GM12878 (cell line): ENCODE results near the gene HTR3A.

DNA sequence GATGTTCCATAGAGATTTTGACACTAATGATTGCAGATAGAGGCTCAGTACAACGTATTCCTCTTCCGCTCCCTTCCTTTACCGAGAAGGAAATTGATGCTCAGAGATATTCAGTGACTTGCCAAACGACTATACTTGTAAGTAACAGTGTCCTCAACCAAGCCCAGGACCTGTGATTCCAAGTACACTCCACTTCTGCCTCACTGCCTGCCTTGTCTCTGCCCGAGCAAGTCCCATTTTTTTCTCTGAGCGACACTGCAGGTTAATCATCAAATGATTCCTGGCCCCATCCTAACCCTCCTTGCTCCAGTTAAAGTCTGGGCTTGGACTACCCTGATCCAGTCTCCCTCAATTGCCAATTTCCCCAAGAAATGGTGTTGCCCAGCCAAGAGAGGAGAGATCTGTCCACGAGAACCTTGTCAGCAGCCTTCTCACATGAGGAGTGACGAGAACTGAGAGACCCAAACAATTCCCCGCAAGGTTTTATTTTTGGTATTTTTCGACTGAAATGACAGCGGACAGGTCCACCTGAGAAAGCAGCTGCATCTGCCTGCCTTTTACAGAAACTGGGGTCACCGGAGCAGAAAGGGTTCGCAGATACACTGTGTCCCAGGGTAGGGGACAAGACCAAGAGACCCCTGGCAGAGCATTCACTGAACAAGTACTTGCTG is 11.6 kb downstream of the POU2AF1 start:
- RAMPAGE, long total RNA: no peak
- RRBS, 2 experiments: no CpG with 5 or more reads among the region's 13 CpGs
CAGE:
- cytosol, long polyA minus RNA: no peak
- cytosol, long polyA plus RNA: no peak
- long polyA plus RNA: no peak
- nucleolus, long total RNA: start-site peak on the plus strand centred at position 605 of the sequence, 50 bp wide, 7 reads
- nucleus, long polyA plus RNA: no peak
- nucleus, long total RNA: no peak

GRCh38 chr11:111416181-111416891 is 37.3 kb upstream of the POU2AF1 start:
- RAMPAGE, long total RNA: no peak
- RRBS, 2 experiments: no CpG with 5 or more reads among the region's 14 CpGs
CAGE:
- cytosol, long polyA minus RNA: no peak
- cytosol, long polyA plus RNA: no peak
- long polyA plus RNA: no peak
- nucleolus, long total RNA: start-site peak on the plus strand at chr11:111416485-111416506, 7 reads
- nucleus, long polyA plus RNA: no peak
- nucleus, long total RNA: no peak

DNA sequence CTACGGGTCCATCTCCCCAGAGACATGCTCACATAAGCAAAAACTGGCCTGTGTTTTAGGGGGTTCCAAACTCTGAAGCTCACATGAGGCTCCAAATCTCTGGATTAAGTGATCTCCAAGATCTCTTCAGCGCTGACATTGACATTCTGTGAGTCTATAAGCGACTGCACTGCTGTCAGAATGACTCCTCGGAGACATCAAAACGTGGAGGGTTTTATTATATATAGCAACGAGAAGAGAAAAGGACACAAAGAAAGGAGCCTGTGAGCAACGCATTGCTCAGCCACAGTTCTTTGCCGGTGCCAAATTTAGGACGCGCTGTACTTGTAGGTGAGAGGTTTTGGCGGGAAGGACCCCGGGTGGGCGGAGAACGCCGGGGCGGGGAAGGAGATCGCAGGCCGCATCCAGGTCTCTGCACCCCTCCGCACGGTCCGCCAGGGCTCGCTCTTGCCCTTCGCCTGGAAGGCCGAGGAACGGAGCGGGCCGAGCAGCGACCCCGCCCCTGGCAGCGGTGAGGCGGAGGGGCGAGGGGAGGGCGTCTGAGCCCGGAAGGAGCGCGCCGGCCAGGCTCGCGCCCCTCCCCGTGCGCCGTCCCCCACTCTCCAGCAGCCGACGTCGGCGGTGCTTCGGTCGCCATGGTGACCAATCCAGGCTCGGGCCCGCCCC is 413 bp upstream of the SIK2 start:
- RAMPAGE, long total RNA: no peak
- RRBS, 2 experiments: 3% methylated on average over 5 of the region's 50 CpGs; no CpG with 5 or more reads in 1 of the 2 experiments
CAGE:
- cytosol, long polyA minus RNA: no peak
- cytosol, long polyA plus RNA: no peak
- long polyA plus RNA: no peak
- nucleolus, long total RNA: no peak
- nucleus, long polyA plus RNA: no peak
- nucleus, long total RNA: no peak

DNA sequence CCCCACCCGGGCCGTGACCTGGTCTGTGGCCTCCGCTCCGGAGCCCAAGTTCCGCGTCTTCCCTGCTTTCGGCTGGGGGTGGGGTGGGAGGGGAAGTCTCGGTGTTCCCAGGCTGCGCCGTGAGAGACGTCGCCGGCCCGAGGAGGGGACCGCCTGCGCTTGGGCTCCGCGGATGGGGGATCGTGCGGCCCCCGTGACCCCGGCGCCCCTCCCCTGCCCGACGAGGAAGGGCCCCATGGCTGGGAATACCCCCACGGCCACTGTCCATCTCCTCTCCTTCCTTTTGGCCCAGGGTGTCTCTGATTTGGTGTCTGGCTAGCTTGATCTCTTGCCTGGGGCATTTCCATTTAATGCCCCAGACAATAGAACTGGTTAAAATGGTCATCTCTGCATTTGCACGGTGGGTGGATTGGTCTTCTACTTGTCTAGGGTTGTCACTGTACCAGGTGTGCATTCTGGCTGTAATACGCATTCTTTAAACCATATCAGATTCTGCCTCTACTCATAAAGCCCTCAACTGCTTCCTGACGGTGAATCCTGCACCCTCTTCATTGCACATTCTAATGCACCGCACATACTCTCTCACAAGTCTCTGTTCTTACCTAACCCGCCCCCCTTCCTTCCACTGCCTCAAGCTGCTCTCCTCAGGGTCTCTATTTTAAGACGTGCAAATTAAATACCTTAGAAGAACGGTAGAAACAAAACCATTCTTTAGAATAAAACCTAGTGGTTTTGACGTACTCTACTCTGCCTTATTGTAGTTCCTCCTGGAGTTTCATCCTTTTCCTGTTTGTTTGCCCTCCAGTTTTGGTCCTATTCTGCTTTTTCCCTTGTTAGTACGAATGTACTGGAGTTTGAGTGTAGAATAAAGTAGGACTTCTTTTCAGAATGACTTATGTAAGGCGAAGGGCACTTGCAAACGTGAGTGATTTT is 1.0 kb downstream of the SIK2 start:
- RAMPAGE, long total RNA: no peak
- RRBS, 2 experiments: under 1 to 2% methylated on average over 15 to 19 of the region's 37 CpGs
CAGE:
- cytosol, long polyA minus RNA: no peak
- cytosol, long polyA plus RNA: no peak
- long polyA plus RNA: no peak
- nucleolus, long total RNA: no peak
- nucleus, long polyA plus RNA: no peak
- nucleus, long total RNA: no peak

DNA sequence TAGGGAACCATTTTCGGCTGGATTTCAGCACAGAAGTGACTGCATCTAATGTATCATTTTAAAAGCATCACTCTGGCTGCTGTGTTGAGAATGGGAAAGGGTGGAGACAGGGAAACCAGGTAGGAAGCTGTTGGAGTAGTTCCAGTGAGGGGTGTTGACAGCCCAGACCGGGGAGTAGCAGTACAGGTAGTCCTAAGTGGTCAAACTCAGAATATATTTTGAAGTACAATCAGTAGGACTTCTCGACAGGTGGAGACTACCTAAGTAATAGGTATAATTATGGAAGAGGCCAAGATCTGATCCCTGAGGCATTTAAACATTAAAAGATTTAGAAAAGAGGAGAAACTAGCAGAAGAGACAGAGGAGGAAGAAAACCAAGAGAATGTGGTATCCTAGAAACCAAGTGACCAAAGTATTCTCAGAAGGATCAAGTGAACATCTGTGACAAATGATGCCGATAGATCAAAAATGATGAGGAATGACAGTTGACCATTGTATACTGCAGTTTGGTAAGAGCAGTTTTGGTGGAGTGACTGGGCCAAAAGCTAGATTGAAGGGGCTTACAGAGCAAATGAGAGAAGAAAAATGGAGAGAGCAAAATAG is 23.0 kb downstream of the SIK2 start:
- RAMPAGE, long total RNA: no peak
- RRBS, 2 experiments: no CpG with 5 or more reads among the region's 4 CpGs
CAGE:
- cytosol, long polyA minus RNA: no peak
- cytosol, long polyA plus RNA: no peak
- long polyA plus RNA: no peak
- nucleolus, long total RNA: no peak
- nucleus, long polyA plus RNA: no peak
- nucleus, long total RNA: no peak

DNA sequence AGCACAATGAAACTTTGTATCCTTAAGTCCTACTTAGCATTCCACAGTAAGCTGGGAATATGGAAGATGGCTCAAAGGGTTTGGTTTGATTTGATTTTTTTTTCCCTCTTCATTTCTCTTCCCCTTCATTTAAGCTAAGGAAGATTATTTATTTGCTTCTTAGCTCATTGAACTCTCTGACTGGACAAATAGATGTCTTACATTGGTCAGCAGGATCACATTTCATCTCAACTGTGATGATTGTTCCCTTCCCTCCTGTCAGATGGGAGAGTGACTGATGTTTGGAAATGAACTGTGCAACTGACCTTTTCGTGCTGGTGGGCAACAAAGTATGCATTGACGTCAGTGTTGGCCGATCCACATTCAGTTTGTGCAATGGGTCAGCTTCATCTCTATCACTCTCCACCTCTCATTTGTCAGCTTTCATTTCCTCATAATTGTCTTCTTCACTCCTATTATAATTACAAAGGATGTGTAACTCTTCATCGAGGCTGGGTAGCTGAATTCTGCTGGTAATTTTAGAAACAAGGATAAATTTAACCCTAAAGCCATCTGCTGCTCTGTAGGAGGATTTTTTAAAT is 71.4 kb downstream of the PPP2R1B start:
- RAMPAGE, long total RNA: no peak
- RRBS, 2 experiments: no CpG with 5 or more reads among the region's 4 CpGs
CAGE:
- cytosol, long polyA minus RNA: no peak
- cytosol, long polyA plus RNA: no peak
- long polyA plus RNA: no peak
- nucleolus, long total RNA: no peak
- nucleus, long polyA plus RNA: no peak
- nucleus, long total RNA: no peak

DNA sequence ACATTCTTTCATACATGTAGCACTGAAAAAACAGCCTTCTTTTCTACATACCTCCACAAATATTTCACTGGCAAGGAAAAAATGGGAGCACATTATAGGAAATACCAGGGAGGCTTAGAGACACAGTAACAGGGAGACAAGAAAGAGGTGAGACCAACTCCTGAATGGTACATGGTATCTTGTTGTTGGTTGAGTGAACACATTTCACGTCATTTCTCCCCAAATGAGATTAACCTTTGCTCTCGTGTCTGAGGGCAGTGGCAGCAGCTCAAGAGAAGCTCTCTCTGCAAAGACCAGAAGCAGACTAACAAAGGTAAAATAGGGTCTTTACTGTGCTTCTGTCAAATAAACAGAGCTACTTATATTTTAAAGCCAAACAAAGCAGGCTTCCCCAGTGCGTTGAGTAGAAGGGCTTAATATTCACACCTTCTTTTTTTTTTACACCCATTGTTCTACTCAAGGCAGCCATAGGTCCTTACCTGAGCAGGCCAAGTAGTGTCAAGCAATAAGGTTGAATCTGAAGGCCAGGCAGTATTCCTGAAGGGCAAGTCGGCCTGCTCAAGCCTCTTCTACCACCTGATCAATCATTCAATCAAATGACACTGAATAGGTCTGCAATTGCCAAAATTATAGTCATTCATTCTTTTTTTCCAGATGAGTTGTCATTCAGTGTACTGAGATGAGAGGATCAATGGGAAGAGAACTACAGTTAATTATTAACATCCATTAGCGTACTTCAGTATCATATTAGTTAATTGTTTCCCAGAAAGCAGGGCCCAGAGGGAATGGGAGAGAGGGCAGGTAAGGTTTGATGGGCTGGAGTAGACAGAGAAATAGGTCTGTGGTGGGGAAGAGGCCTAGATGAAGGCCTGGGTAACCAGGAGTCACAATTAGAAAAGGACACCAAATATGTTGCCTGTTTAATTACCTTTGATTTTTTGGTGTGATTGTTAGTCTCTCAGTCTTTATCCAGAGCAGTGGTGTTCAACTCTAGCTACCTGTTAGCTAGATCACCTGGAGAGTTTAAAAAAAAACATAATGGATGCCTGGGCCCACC is 11.8 kb upstream of the PPP2R1B start:
- RAMPAGE, long total RNA: no peak
- RRBS, 2 experiments: no CpG with 5 or more reads among the region's 5 CpGs
CAGE:
- cytosol, long polyA minus RNA: no peak
- cytosol, long polyA plus RNA: no peak
- long polyA plus RNA: no peak
- nucleolus, long total RNA: no peak
- nucleus, long polyA plus RNA: no peak
- nucleus, long total RNA: no peak

DNA sequence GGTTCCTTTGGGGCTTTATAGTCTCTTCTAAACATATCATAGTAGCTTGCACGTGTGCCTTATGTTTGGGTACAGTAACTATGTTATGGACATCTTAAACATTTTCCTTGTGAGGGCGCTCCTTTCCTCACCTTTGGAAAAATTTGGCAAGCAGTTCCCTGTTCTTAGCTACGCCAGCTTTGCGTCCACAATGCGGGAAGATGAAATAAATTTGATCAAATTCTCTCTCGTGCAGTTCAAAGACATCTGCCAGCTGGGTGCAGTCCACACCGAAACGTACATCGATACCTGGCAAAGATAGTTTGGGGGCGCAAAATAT is 581 bp downstream of the FDXACB1 start:
- RAMPAGE, long total RNA: no peak
- RRBS, 2 experiments: no CpG with 5 or more reads among the region's 10 CpGs
CAGE:
- cytosol, long polyA minus RNA: no peak
- cytosol, long polyA plus RNA: no peak
- long polyA plus RNA: no peak
- nucleolus, long total RNA: no peak
- nucleus, long polyA plus RNA: no peak
- nucleus, long total RNA: no peak

DNA sequence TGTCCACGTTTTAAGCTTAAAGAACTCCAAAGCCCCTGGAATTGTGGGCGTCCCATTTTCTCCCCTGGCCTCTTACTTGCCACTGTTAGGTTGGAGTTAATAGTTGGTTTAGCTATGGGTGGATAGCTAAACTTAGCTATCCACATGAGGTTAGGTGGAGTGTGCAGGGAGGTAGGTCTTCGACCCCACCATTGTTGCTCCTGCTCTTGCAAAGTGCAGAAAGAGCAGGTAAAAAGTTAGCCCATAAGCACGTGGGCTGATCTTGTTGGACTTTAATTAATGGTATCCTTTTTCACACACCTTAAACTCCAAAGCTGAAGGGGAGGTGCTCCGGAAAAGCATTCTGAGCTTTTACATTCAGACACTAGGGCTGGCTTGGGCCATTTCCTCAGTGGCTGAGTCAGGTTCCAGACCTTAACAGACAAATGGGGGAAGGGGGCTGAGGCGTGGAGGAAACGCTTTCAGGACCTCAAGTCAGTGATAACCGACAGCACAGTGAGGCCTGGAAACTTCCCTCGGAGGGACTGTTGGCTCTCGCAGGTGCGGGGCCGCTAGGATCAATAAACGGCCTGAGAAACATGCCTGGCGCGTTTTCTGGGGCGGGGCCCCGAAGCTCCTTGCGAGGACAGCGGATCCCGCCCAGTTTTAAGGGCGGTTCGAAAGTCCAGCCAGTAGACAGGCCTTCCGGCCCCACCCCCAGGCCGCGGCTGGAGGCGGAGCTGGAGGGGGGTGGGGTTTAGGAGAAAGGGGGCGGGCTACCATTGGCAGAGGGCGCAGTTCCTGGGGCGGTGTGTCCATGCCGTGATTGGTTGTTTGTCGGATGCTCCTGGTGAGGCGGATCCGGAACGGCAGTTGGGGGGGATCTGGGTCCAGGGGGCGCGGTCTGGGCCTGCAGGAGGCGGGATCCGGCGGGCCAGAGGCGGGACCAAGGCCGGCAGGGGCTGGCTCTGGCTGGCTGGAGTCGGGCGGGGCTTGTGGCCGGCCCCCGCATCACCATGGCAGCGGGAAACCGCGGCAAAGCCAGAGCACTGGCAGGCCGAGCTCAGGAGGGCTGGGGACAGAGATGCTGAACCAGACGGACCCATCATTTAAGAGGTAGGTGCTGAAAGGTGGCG is 7.9 kb downstream of the C11orf52 start:
- RAMPAGE, long total RNA: no peak
- RRBS, 2 experiments: 2 to 3% methylated on average over 10 of the region's 51 CpGs
CAGE:
- cytosol, long polyA minus RNA: no peak
- cytosol, long polyA plus RNA: no peak
- long polyA plus RNA: no peak
- nucleolus, long total RNA: no peak
- nucleus, long polyA plus RNA: no peak
- nucleus, long total RNA: no peak

DNA sequence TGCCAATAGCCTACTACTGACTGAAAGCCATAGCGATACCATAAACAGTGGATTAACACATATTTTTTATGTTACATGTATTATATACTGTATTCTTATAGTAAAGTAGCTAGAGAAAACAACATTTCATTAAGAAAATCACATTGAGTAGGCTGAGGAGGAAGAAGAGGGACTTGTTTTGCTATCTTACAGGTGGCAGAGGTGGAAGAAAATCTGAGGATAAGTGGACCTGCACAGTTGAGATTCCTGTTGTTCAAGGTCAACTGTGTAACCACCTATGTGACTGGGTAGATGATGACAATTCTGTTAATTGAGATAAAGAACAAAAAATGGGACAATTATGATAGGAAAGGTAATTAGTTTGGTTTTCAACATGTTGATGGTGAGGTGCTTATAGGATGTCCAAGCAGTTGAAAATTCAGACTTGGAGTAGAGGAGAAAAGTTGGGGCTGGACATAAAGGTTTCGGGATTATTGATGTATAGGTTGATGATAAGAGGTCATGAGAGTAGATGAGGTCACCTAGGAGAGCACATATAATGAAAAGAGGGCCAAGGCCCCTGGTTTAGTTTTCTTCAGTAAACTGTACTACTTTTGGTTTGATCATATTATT is 2.5 kb downstream of the NKAPD1 start:
- RAMPAGE, long total RNA: no peak
- RRBS, 2 experiments: no CpG with 5 or more reads among the region's 2 CpGs
CAGE:
- cytosol, long polyA minus RNA: no peak
- cytosol, long polyA plus RNA: no peak
- long polyA plus RNA: no peak
- nucleolus, long total RNA: no peak
- nucleus, long polyA plus RNA: no peak
- nucleus, long total RNA: no peak

DNA sequence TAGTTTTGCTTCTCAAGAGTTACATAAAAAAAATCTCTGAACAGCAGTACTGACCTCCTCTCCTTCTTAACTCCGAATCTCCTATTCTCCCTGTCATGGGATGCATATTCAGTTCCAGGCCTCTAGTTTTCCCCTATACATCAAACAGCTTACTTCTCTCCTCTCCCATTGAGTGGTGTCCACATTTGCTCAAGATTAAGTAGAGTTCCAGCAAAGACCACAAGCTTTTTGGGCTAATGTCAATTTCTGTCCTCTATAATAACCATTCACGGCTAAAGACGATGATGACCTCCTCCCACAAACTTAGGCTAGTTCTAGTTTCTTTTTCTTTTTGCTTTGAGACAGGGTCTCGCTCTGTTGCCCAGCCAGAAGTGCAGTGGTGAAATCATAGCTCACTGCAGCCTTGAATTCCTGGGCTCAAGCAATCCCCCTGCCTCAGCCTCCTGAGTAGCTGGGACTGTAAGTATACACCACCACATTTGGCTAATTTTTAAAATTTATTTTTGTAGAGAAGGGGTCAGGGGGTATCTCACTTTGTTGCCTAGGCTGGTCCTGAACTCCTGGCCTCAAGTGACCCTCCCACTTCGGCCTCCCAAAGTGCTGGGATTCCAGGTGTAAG is 19.9 kb downstream of the IL18 start:
- RAMPAGE, long total RNA: no peak
- RRBS, 2 experiments: no CpG with 5 or more reads among the region's 5 CpGs
CAGE:
- cytosol, long polyA minus RNA: no peak
- cytosol, long polyA plus RNA: no peak
- long polyA plus RNA: no peak
- nucleolus, long total RNA: no peak
- nucleus, long polyA plus RNA: no peak
- nucleus, long total RNA: no peak

GRCh38 chr11:112322424-112322891 is 61.8 kb upstream of the PLET1 start:
- RAMPAGE, long total RNA: no peak
- RRBS, 2 experiments: no CpG with 5 or more reads among the region's 5 CpGs
CAGE:
- cytosol, long polyA minus RNA: no peak
- cytosol, long polyA plus RNA: no peak
- long polyA plus RNA: no peak
- nucleolus, long total RNA: no peak
- nucleus, long polyA plus RNA: no peak
- nucleus, long total RNA: no peak

- RAMPAGE, long total RNA: no peak
- RRBS, 2 experiments: no CpG with 5 or more reads among the region's 3 CpGs
CAGE:
- cytosol, long polyA minus RNA: no peak
- cytosol, long polyA plus RNA: no peak
- long polyA plus RNA: no peak
- nucleolus, long total RNA: no peak
- nucleus, long polyA plus RNA: no peak
- nucleus, long total RNA: no peak
These were observed 108.9 kb upstream of the NCAM1 start for GRCh38 chr11:112852402-112852631.

DNA sequence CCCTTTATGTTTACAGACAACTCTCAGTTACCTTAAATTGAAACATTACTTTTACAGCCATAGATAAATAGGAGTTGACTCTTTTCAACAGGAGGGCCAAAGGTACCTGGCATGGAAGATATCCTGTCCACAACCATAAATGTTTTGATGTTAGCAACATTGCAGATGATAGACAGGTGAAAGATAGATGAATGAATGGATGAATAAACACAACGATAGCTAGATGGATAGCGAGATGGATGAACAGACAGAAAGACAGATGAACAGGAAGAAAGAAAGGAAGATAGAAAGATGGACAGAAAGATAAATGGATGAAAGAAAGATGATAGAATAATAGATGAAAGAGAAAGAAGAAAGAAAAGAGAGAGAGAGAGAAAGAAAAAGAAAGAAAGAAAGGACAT is 85.2 kb downstream of the NCAM1 start:
- RAMPAGE, long total RNA: no peak
- RRBS, 2 experiments: no CpG with 5 or more reads among the region's 2 CpGs
CAGE:
- cytosol, long polyA minus RNA: no peak
- cytosol, long polyA plus RNA: no peak
- long polyA plus RNA: no peak
- nucleolus, long total RNA: no peak
- nucleus, long polyA plus RNA: no peak
- nucleus, long total RNA: no peak

DNA sequence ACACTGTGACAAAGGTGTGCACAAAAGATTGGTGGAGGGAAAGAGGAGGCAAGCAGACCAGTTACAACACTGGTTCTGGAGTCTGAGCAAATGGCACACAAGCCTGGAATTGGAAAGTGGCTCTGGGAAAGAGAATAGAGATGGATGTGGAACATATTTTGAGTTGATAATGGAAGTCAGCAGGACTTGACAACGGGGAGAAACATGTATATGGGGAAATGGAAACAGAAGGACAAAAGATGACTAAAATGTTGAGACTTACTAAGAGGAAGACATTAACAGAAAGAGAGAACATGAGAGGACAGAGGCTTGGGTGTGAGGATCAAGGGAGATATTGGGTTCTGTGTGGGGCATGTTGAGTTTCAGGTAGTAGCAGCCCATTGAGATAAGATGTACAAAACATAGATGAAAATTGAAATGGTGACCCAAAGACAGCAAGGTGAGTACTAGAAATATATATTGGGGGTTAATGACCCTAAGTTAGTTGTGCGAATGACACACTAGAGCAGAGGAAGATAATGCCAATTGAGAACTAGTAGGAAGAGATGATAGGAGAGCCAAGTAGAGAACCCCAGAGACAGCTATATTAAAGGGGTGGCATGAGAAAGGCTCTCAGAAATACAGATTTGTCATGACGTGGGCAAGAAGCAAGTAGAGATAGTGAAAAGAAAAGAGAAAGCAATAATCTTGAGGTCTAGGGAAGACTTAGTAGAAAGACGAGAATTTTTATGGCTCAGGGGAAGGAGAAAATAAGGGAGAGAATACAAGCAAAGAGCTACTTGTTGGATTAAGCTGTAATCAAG is 158.2 kb upstream of the TTC12 start:
- RAMPAGE, long total RNA: no peak
- RRBS, 2 experiments: no CpG with 5 or more reads among the region's 4 CpGs
CAGE:
- cytosol, long polyA minus RNA: no peak
- cytosol, long polyA plus RNA: no peak
- long polyA plus RNA: no peak
- nucleolus, long total RNA: no peak
- nucleus, long polyA plus RNA: no peak
- nucleus, long total RNA: no peak

- RAMPAGE, long total RNA: no peak
- RRBS, 2 experiments: 0 to 1% methylated on average over 3 of the region's 15 CpGs
CAGE:
- cytosol, long polyA minus RNA: no peak
- cytosol, long polyA plus RNA: no peak
- long polyA plus RNA: no peak
- nucleolus, long total RNA: no peak
- nucleus, long polyA plus RNA: no peak
- nucleus, long total RNA: no peak
These were observed 309 bp upstream of the DRD2 start for GRCh38 chr11:113475509-113475905.

DNA sequence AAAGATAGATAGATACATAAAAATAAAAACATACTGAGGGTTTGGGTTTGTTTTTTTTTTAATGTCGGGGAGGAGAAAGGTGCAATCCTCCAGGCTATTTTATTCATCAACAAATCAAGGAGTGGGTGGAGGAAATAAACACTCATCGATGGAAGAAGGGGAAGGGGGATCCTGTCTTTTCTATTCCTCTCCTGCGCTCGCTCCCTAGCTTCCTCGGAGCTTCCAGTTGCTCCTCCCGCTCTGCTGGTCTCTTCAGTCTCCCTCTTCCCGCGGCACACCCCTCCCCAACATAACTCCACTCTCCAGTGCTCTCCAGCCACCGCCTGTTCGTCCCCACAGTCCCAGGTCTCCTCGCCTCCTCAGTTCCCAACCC is 528 bp downstream of the ZW10 start:
- RAMPAGE, long total RNA: no peak
- RRBS, 2 experiments: no CpG with 5 or more reads among the region's 11 CpGs
CAGE:
- cytosol, long polyA minus RNA: no peak
- cytosol, long polyA plus RNA: no peak
- long polyA plus RNA: no peak
- nucleolus, long total RNA: no peak
- nucleus, long polyA plus RNA: no peak
- nucleus, long total RNA: no peak

DNA sequence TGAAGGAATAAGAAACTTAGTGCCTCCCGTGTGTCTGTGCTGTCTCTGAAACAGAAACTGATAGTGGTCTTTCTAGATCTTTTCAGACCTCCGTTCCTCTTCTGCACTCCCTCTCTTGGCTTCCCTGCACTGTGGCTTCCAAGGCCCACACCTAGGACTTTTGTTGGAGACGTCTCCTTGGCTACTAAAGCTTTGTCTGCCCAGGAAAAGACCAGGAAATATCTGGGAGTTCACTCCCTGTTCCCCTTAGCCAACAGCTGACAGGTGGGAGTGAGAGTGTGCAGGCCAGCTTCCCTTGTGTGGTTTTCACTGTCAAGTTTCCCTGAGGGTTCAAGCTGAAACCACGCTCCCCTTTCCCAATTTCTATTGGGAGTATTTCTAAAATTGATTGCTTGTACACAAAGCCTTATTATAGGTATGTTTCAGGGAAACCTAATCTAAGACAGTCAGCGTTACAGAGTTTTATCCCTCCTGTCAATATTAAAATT is 10.0 kb upstream of the HTR3B start:
- RAMPAGE, long total RNA: no peak
- RRBS, 2 experiments: no CpG with 5 or more reads among the region's 5 CpGs
CAGE:
- cytosol, long polyA minus RNA: no peak
- cytosol, long polyA plus RNA: no peak
- long polyA plus RNA: no peak
- nucleolus, long total RNA: no peak
- nucleus, long polyA plus RNA: no peak
- nucleus, long total RNA: no peak

DNA sequence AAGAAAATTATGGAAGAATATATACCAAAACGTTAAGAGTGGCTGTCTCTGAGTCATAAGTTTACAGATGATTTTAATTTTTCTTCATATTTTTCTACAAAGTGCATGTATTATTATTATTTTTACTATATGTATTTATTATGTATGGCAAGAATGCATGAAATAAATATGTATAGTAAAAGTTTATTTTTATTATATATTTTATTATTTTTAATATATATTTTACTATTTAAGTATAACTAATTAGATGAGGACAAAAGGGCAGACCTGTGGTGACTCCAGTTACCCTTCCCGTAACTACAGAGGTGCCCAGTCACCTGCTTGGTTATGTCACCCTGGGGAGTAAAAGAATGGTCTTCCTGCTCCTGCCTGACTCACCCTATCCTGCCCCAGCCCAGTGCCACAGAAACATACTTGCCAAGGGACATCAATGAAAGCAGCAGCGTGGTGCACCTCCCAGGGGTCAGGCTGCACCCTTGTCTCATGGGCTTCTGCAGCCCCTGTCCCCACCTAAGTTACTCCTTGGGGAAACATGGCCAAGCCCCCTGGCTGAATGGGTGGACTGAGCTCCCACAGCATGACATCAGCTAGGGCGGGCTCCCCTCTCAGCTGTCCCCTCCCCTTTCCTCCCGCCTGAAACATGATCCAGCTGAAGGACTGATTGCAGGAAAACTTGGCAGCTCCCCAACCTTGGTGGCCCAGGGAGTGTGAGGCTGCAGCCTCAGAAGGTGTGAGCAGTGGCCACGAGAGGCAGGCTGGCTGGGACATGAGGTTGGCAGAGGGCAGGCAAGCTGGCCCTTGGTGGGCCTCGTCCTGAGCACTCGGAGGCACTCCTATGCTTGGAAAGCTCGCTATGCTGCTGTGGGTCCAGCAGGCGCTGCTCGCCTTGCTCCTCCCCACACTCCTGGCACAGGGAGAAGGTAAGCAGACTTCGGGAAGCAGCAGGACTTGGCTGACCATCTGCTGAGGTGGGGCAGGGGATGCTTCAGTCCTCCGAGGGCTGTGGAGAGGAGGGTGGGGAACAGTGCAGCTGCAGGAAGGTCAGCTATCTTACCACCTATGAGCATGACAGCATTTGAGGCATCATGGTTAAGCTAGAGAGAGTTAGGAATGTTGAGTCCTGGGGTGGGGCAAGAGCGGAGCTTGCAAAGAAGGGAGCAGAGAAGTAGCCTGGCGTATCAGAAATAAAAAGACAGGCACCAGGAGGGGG is at the start of gene HTR3A:
TSS of gene HTR3A (plus strand) at position 636 of the 1,210 bp plus-strand sequence.
- RAMPAGE, long total RNA: no peak
- RRBS, 2 experiments: no CpG with 5 or more reads among the region's 15 CpGs
CAGE:
- cytosol, long polyA minus RNA: no peak
- cytosol, long polyA plus RNA: no peak
- long polyA plus RNA: no peak
- nucleolus, long total RNA: no peak
- nucleus, long polyA plus RNA: no peak
- nucleus, long total RNA: no peak

DNA sequence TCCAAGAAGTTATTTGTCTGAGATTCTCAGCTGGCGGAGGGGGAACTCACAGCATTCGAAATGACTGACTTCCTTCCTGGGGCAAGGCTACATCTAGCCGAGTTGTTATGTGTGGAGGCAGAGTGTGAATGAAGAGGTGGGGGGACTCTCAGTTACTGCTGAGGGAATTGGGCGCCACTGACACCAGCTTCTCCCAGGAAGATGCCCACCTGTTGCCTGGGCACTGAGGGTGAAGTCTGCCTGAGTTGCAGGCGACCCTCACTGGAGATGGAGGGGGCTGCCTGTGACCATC is 5.9 kb downstream of the HTR3A start:
- RAMPAGE, long total RNA: no peak
- RRBS, 2 experiments: no CpG with 5 or more reads among the region's 5 CpGs
CAGE:
- cytosol, long polyA minus RNA: no peak
- cytosol, long polyA plus RNA: no peak
- long polyA plus RNA: no peak
- nucleolus, long total RNA: no peak
- nucleus, long polyA plus RNA: no peak
- nucleus, long total RNA: no peak